Cerebellum (tissue), 5 donors: ENCODE measurements around a stretch of chr17.

DNA sequence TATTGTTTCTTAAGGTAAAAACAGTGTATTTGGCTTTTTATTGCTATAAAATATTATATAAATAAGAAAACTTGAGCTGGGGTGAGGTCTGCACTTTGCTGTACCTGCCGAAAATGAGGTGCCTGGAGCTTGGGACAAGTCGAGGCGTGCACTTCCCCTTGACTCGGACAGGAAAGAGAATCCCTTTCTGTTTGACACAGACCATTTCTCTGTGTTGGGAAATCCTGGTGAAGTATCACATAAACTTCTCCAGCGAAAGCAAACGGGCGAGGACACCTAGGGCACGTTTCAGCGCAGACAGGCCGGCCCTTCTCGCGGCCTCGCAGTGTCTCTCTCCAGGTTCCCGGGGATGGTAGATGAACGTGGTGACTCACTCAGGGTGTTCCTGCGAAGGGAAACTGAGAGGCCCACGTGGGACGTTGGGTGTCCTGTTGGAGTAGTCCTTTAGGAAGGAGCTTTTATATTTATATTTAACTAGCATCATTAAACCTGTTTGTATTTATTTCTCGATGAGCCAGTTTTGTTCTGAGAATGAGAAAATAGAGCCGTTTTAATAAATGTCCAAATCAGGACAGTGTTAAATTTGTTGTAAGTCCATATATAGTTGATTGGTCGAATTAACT, 36.3 kb upstream of the ZNF750 start:
- PRO-cap, 3 experiments: no peak in any of the 3 experiments
- RAMPAGE, long total RNA: no peak

- PRO-cap, 3 experiments: no peak in any of the 3 experiments
- RAMPAGE, long total RNA: no peak
Observed at GRCh38 chr17:82890265-82890847, 50.5 kb upstream of the ZNF750 start.

GRCh38 chr17:83084025-83084542, 4.7 kb downstream of the METRNL start:
- PRO-cap, 3 experiments: no peak in any of the 3 experiments
- RAMPAGE, long total RNA: no peak

GRCh38 chr17:83088604-83089213, 9.3 kb downstream of the METRNL start:
- PRO-cap, 3 experiments: no peak in any of the 3 experiments
- RAMPAGE, long total RNA: no peak

- PRO-cap, 3 experiments: no peak in any of the 3 experiments
- RAMPAGE, long total RNA: no peak
Observed at GRCh38 chr17:83099297-83100155, 20.1 kb downstream of the METRNL start.

- PRO-cap, 3 experiments: no peak in any of the 3 experiments
- RAMPAGE, long total RNA: no peak
Observed at GRCh38 chr17:83109531-83110772, 30.5 kb downstream of the METRNL start.

GRCh38 chr17:83110773-83111417, 31.5 kb downstream of the METRNL start:
- PRO-cap, 3 experiments: no peak in any of the 3 experiments
- RAMPAGE, long total RNA: no peak

DNA sequence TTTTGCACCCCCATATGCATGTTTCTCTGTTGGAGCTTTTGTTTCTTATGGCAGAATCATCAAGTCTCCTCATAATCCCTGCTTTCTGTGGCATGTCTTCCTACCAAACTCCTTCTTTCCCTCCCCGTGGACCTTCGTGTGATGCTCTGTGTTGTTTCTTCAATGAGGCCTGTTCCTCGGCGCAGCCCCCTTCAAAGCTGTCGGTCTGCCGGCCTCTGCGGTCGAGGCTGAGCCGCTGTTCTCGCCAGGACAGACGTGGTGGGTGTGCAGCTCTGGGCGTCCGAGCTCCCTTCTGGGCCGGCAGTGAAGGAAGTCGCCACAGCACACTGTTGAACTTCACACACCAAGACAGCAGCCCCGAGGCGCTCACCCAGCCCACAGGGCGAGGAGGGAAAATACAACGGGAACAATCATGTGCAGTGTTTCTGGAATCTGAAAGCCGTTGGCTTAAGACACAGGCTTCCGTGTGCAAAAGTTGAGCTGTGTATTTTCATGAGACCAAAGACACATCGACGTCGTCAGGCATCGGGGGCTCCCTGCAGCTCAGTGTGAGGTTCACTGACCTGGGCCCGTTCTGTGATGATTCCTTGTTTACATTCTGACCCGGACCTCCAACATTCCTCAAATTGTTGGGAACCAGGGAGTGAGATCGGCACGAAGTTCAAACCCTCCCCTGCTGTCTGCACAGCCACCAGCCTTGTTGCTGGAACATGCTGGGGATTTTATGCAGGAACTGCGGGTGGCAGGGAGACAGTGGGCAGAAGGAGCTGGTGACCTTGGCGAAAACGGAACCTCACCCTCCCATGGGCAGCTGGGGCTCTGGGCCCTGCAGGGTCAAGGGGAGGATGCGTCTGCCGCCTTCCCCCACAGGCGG, 72.0 kb downstream of the METRNL start:
- PRO-cap, 3 experiments: no peak in any of the 3 experiments
- RAMPAGE, long total RNA: no peak